ENCODE results near the genes TMSB4X and AP1S2.

GRCh38 chrX:11663765-11664858 is 1.6 kb downstream of the ARHGAP6 start:
- PRO-cap: unidirectional peak, minus-strand start at chrX:11664276
- RAMPAGE, long total RNA, 2 experiments: no peak in any of the 2 experiments

DNA sequence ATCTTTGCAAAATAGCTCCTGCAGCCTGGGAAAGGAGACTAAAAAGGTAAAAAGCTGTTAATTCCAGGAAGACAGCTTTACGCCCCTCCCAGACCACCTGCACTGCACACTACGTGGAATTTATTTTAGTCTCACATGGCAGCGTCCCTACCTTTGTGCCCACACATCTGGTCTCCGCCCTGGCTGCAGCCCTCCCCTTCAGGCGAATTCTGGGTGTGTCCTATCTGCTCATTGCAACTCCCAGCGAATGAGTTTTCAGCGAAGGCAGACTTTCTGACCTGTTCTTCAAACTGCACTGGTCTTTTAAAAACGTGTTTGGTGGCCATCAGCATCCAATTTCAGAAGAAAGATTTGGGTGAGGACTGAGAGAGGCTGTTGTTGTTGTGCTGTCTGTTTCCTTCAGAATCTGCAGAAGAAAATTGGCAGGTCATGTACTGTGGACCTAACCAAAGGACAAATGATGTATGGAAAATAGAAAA is 4.0 kb downstream of the TLR8 start:
- PRO-cap: no peak
- RAMPAGE, long total RNA, 2 experiments: no peak in any of the 2 experiments

DNA sequence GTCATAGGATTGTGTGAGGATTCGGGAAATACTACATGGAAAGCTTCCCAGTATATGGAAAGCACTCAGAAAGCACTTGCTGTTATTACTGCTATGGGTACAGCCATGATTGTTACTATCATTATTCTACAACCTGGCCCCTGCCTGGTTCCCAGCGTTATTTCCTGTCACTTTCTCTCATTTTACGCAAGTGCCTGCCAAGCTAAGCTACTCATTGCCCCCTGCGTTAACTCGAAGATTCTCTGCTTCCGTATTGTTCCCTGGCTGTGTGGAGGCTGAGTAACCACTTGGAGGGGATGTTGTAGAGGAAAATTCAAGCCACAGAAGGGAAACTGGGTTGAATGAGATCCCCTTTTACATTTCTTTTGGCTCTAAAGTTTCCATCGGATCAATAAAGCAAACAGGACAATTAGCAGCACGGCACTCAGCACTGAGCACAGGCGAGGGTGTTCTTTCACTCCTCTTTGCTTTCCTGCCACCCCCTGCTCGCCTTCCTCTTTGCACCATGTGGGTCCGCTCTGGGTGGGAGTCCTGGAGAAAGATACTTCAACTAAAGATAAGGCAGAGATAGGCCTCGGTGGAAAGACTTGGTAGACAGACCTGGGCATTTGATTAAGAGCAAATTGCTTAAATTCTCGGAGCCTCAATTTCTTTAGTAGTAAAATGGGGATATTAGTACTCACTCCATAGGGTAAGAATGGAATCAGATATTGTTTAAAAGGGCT is 4.2 kb upstream of the TMSB4X start:
- PRO-cap: no peak
- RAMPAGE, long total RNA, 2 experiments: no peak in any of the 2 experiments

DNA sequence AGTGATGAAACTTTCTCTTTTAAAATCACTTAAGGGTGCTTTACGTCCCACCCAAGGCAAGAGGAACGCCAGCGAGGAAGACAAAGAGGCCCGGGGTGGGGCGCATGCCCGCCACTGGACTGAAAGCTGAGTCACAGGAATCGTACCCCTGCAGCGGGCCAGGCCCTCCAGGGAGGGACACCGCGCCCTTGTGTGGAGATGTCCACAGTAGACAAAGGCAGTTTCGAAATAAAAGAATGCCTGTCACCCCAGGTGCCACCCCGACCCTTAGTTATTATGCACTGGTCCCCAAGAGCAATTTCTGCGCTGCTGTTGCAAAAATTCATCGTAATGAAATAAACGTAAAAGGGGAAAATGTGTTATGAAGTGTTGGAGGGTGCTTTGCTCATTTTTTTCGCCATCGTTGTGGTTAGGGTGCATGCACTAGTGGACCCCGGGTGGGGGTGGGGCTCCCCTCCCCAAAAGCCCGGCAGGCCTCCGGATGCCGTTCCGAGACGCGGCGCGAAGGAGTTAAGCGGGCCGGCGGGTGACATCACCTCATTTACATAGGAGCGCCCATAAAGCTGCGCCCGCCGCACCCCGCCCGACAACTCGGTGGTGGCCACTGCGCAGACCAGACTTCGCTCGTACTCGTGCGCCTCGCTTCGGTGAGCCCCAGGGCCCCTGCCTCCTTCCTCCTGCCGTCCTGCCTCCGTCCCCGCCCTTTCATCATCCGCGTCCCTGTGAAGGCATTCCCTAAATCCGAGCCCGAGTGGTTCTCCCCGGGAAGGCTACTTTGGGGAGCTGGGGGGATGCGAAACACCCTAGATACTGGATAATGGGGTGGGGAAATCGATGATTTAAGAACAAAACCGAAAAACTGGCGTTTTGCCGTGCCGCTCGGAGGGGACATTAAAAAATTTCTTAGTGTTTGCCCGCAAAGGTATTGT is at the start of gene TMSB4X:
TMSB4X (plus strand) TSS at position 589 of the 929 bp plus-strand sequence.
- PRO-cap: bidirectional peak, plus-strand start at position 83 of the sequence, minus-strand start at position 82 of the sequence; unidirectional peak, minus-strand start at position 121 of the sequence; bidirectional peak, plus-strand start at position 616 of the sequence, minus-strand start at position 483 of the sequence
- RAMPAGE, long total RNA, 2 experiments: start-site peak on the plus strand in 1 of 2 experiments, centred at position 593 of the sequence, 23 reads per replicate

DNA sequence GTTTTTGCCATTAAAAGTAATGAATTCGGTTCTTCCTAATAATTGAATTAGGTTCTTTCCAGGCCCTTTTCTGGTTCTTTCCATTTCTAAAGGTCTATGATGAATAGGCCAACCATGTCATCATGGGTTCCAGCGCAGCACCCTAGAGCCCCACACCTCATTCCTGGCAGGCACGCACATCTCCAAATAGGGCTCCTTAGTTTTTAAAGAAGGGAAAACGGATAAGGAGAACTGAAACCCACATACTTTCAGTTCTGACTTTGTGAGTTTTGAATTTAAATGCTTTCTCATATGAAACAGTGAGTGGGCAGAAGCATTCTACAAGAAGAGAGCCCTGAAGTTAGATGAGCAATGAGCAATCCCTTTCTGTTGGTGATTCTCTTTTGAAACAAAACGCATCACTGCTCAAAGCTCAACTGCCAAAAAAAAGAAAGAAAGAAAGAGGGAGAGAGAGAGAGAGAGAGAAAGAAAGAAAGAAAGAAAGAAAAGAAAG is 30.7 kb downstream of the TMSB4X start:
- PRO-cap: no peak
- RAMPAGE, long total RNA, 2 experiments: no peak in any of the 2 experiments

DNA sequence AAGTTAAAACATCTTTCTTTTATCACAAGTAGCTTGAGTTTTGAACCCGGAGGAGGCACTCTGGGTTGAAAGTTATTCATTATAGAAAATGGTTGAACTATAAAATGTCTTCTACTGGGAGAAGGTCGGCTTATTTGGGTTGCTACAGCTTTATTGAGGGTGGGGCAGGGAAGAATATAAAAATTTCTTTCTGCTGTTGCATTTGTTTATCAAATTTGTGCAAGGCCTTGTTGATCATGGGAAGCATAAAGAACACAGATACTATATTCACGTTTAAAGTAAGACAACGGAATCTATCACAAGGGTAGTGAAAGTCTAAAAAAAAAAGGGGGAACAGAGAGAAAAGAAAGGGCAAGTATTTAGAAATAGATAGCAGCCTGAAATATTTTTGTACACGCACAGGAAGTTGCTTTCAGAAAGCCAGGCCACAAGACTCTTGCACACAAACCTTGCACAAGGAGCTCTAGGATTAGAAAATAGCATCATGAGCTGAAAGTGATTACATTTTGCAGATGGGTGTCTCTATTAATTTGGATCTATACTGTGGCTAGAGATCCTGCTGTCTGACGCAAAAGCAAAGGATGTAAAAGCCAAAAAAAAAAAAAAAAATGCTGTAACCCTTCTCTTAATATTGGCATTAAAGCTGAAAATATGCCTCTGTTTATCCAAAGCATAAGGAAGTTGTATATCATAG is 37.2 kb upstream of the FAM9C start:
- PRO-cap: no peak
- RAMPAGE, long total RNA, 2 experiments: no peak in any of the 2 experiments

DNA sequence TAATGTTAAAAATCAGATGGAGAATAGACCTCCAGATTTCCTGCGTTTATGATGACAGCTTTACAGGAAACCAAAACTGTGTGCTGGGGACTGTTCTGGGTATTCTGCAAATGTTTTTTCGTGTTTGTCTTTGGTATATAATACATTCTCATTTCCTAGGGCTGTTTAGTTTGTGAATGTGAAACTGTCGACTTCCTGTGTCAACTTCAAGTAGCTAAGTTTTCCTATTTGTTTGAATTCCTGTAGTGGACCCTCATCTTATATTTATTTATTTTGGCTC is 79.5 kb upstream of the FAM9C start:
- PRO-cap: no peak
- RAMPAGE, long total RNA, 2 experiments: no peak in any of the 2 experiments

- PRO-cap: unidirectional peak, plus-strand start at chrX:13151938; bidirectional peak, plus-strand start at chrX:13152470, minus-strand start at chrX:13152187
- RAMPAGE, long total RNA, 2 experiments: no peak in any of the 2 experiments
Measured at GRCh38 chrX:13151667-13152577, 107.5 kb upstream of the FAM9C start.

DNA sequence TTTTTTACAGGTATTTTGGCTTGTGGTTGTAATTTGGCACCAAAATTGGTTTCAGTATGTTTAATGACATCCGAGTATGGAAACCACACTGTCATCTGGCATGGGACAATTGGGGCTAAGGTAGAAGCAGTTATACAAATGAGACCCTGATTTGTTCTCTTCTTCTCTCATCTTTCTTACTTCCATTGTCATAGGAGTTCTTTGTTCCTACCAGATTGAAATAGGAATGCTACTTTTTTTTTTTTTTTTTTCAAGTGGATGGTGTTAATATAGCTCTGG is 95.9 kb downstream of the ATXN3L start:
- PRO-cap: no peak
- RAMPAGE, long total RNA, 2 experiments: no peak in any of the 2 experiments

DNA sequence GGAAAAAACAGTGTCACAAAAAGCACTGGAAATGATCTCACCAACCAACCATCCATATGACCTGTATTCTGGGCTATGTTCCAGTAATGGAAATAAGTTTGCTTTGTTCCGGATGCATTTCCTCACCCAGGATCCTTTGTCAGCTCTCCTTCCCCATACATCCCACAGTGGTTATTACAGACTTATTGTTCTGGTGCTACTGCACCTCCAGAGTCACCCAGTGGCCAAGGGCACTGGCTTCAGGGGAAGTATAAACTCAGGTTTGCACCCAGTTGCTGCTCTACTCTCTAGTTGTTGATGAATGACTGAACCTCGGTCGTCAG is 95.6 kb downstream of the ATXN3L start:
- PRO-cap: no peak
- RAMPAGE, long total RNA, 2 experiments: no peak in any of the 2 experiments

- PRO-cap: unidirectional peak, plus-strand start at chrX:13662646
- RAMPAGE, long total RNA, 2 experiments: no peak in any of the 2 experiments
Measured at GRCh38 chrX:13662171-13662993, 9.4 kb downstream of the TCEANC start.

DNA sequence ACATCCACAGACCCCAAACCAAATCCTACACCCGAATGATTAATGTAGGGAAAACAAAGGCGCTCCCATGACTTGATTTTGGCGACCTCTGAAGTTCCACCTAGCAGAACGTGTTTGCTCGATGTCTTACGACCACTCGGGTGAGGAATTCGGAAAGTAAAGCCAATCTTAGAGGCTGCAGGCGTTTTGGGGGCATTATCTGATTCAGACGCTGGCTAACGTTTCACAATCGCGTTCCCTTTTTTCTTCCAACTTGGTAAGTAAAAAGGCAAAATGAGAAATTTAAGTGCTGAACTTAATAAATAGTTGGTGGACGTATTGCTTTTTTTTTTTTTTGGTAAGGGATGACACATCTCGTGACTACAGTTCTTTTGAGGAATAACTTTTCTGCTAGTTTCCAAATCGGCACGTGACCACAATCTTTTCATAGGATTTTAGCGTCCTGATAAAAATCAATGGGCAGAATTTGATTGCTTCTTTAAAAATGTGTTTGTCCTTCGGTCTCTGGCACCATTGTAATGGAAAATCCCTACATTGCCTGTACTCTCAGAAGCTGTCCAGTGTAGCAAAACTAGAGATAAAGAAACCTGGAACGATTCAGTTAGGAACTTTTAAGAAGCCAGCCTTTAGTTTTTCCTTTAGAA is 839 bp downstream of the RAB9A start:
- PRO-cap: unidirectional peak, minus-strand start at position 255 of the sequence
- RAMPAGE, long total RNA, 2 experiments: no peak in any of the 2 experiments

DNA sequence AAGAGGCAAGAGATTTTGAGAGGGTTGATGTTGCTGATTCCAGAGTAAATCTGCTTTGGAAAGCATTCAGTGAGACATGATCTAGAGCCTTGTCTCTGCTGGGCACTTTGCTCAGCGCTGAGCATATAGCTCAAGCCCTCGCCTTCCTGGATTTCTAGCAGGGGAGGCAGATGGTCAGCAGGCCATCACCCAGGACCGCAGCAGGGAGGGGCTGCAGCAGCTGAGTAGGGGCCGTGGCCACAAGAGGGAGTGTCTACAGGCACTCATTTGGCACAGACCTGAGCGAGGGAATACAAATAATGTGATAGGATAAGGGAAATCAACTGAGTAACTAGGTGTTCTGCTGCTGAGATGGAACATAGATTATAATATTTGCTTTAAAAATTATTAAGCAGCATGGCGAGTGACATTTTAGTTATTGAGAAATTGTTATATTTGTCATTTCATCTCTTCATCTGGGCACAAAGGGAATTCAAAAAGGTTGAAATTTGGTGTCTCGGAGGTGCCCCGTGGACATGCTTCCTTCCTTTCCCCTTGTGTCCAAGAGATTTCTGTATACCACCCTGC is 30.3 kb downstream of the OFD1 start:
- PRO-cap: no peak
- RAMPAGE, long total RNA, 2 experiments: no peak in any of the 2 experiments

- PRO-cap: no peak
- RAMPAGE, long total RNA, 2 experiments: no peak in any of the 2 experiments
Measured at GRCh38 chrX:13983797-13984139, 45.9 kb downstream of the GEMIN8 start.

GRCh38 chrX:15404567-15405254 is 20.5 kb upstream of the VEGFD start:
- PRO-cap: no peak
- RAMPAGE, long total RNA, 2 experiments: no peak in any of the 2 experiments

GRCh38 chrX:15492398-15493020 is 624 bp downstream of the PIR start:
- PRO-cap: no peak
- RAMPAGE, long total RNA, 2 experiments: no peak in any of the 2 experiments

DNA sequence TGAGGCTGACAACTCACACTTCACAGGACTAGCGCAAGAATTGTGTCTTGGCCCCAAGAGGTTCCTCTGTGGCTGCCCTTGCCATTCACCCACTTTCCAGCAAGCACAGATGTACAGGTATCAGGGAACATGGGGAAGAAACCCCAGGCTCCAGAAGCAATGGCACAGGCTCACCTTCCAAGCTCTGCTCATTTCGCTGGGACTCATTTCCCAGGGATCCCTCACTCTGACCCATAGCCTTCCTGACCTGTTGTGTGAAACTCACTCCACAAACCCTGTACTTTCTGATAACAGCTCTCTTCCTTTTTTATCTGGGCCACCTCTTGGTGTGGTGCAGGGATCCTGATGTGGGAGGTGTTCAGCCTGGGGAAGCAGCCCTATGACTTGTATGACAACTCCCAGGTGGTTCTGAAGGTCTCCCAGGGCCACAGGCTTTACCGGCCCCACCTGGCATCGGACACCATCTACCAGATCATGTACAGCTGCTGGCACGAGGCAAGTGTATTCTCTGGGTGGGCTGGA is 49.0 kb downstream of the BMX start:
- PRO-cap: no peak
- RAMPAGE, long total RNA, 2 experiments: no peak in any of the 2 experiments

DNA sequence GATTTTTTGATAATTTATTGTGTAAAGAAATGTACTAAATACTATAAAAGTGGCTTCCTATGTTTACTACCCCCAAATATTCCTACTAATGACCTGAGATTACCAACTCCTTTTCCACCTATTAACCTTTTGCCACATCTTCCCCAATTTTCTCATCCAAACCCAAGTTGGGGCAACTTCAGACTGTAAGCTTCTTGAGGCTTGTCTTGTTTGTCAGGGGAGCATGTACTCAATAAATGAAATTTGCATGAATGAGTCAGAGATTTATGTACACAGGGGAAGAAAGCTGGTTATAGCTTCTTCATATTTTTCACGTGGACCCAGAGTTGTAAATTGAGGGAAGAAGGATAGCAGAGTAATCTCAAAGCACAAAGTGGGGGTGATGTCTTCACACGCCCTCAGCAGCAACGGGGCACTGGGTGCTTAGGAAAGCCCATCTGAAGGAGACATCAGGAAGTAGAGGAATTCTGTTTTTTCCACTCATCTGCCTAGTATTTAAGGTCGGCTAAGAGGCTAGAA is 881 bp upstream of the CA5B start:
- PRO-cap: no peak
- RAMPAGE, long total RNA, 2 experiments: no peak in any of the 2 experiments

DNA sequence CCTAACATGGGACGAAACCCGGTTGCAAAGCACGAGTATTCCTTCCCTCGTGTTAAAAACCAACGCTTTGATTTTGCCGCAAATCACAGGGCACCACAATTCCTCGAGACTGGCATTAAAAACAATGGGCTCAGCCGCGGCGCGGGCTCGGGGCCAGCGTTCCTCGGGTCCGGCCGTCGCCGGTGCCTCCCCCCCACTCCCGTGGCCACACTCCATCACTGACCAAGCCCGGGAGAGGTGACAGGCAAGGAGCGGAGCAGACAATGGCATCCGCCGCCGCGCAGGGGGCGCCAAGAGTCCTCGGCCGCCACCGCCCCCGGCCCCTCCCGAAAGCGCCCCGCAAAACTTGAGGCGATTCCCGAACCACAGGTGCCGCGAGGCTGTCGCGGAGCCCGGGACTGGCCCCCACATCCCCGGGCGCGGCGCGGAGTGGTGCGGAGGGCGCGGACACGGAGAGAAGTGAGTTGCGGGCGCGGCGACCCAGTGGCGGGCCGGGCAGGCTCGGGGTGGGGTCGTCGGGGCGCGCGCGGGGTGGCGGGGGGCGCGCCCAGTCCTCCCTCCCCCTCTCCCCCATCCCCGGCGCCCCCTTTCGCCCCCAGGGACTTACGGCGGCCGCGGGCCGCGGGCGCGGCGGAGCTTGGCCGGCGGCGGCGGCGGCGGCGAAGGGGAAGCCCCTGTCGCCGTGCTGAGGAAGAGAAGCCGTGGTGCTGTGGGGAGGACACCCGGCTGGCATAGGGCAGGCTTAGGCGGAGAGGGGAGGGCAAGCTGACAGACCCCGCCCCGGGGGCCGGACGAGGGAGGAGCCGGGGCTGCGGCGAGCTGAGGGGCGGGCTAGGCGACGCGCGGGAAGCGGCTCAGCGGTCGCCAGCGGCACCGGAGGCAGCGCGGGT is at the start of gene AP1S2:
AP1S2 (minus strand) TSS at position 733 of the 890 bp plus-strand sequence.
- PRO-cap: bidirectional peak, plus-strand start outside the sequence, minus-strand start at position 733 of the sequence
- RAMPAGE, long total RNA, 2 experiments: no peak in any of the 2 experiments

DNA sequence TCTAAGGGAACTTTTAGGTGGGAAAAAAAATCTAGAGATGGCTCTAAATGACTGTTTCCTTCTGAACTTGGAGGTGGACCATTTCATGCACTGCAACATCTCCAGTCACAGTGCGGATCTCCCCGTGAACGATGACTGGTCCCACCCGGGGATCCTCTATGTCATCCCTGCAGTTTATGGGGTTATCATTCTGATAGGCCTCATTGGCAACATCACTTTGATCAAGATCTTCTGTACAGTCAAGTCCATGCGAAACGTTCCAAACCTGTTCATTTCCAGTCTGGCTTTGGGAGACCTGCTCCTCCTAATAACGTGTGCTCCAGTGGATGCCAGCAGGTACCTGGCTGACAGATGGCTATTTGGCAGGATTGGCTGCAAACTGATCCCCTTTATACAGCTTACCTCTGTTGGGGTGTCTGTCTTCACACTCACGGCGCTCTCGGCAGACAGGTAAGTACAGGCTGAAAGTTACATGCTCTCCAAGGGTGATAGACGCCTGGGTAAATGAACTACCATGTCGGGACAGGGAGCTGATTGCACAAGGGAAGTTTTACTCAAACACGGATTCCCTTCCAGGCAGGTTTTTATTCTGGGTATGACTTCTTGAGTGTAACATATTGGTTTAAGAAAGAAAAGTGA is 671 bp downstream of the GRPR start:
- PRO-cap: no peak
- RAMPAGE, long total RNA, 2 experiments: no peak in any of the 2 experiments

Measured in lower leg skin (tissue), 2 donors.